Adrenal gland (tissue), 7 donors: Measurements from ENCODE around the gene TMEM179.

- PRO-cap, 3 experiments: no peak in any of the 3 experiments
- RAMPAGE, long total RNA, 4 experiments: no peak in any of the 4 experiments
- RRBS: no CpG with 5 or more reads among the region's 12 CpGs
Measured at GRCh38 chr14:103745413-103746003, 29.9 kb downstream of the ZFYVE21 start.

GRCh38 chr14:103848231-103849252 is 1.2 kb upstream of the PPP1R13B start:
- PRO-cap, 3 experiments: peak in 2 of 3 experiments; most common plus-strand start chr14:103848707 (in 1); most common minus-strand start chr14:103848528 (in 1)
- RAMPAGE, long total RNA, 4 experiments: start-site peak on the minus strand in 2 of 4 experiments, at chr14:103848380-103848669 at its widest, 15 to 68 reads per replicate
- RRBS: 6% methylated on average over 11 of the region's 50 CpGs

GRCh38 chr14:103854652-103856021 is 7.8 kb upstream of the PPP1R13B start:
- PRO-cap, 3 experiments: no peak in any of the 3 experiments
- RAMPAGE, long total RNA, 4 experiments: no peak in any of the 4 experiments
- RRBS: no CpG with 5 or more reads among the region's 24 CpGs

- PRO-cap, 3 experiments: no peak in any of the 3 experiments
- RAMPAGE, long total RNA, 4 experiments: no peak in any of the 4 experiments
- RRBS: 62% methylated on average over 7 of the region's 25 CpGs
Measured at GRCh38 chr14:104091150-104091910, 5.8 kb downstream of the ASPG start.

DNA sequence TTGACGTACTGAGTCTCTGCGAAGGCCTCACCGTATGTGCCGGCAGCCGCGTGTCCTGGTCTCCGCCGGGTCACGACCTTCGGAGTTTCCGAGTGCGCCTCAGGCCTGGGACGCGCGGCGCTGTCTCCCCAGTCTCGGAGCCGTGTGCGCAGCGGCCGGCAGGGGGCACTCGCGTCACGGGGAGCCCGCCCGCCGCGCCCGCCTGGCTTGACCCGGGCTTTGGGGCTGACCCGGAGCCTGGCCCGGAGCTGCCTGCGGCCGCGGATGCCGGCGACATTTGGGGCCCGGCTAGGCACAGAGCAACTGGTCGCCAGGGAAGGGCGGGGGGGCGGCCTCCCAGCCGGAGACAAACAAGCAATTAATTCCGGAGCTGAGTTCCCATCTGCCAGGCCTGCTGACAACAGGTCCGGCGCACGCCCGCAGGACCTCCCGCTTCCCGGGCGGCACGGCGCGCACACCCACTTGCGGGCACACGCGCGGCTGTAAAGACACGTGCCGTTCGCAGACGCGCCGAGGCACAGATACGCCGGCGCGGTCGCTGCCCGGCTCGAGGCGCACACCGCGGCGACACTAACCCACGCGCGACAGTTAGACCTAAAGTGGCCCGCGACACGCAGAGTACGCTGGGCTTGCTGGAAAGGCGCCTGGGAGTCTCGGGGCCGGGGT is 755 bp upstream of the KIF26A start:
- PRO-cap, 3 experiments: peak in 2 of 3 experiments; most common plus-strand start position 276 of the sequence (in 1); most common minus-strand start position 148 of the sequence (in 1)
- RAMPAGE, long total RNA, 4 experiments: no peak in any of the 4 experiments
- RRBS: 3% methylated on average over 39 of the region's 84 CpGs

GRCh38 chr14:104223836-104224269 is 85.5 kb downstream of the KIF26A start:
- PRO-cap, 3 experiments: peak in 2 of 3 experiments; most common plus-strand start chr14:104223934 (in 1); most common minus-strand start chr14:104223940 (in 2)
- RAMPAGE, long total RNA, 4 experiments: no peak in any of the 4 experiments
- RRBS: 56% methylated on average over 3 of the region's 17 CpGs

DNA sequence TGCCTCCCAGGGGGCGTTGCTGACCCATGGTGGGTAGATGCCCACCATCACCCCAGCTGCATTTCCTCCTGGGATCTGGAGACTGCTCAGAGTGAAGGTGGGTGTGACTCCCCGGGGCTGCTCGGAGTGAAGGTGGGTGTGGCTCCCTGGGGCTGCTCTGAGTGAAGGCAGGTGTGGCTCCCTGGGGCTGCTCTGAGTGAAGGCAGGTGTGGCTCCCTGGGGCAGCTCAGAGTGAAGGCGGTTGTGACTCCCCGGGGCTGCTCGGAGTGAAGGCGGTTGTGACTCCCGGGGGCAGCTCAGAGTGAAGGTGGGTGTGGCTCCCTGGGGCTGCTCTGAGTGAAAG is 86.7 kb downstream of the KIF26A start:
- PRO-cap, 3 experiments: peak in 1 of 3 experiments; most common minus-strand start position 77 of the sequence (in 1)
- RAMPAGE, long total RNA, 4 experiments: no peak in any of the 4 experiments
- RRBS: no CpG with 5 or more reads among the region's 8 CpGs

DNA sequence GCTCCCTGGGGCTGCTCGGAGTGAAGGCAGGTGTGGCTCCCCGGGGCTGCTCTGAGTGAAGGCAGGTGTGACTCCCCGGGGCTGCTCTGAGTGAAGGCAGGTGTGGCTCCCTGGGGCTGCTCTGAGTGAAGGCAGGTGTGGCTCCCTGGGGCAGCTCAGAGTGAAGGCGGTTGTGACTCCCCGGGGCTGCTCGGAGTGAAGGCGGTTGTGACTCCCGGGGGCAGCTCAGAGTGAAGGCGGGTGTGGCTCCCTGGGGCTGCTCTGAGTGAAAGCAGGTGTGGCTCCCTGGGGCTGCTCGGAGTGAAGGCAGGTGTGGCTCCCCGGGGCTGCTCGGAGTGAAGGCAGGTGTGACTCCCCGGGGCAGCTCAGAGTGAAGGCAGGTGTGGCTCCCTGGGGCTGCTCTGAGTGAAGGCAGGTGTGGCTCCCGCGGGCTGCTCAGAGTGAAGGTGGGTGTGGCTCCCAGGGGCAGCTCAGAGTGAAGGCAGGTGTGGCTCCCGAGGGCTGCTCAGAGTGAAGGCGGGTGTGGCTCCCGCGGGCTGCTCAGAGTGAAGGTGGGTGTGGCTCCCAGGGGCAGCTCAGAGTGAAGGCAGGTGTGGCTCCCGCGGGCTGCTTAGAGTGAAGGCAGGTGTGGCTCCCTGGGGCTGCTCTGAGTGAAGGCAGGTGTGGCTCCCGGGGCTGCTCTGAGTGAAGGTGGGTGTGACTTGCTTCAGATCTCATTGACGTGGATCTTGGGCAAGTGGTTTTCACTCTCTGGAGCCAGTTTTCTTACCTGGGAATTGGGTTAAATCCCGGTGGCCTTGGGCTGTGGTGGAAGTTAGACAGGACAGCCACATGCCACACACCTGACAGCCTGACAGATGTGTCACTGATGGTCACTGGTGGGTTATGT is 87.3 kb downstream of the KIF26A start:
- PRO-cap, 3 experiments: no peak in any of the 3 experiments
- RAMPAGE, long total RNA, 4 experiments: no peak in any of the 4 experiments
- RRBS: 15% methylated on average over 1 of the region's 24 CpGs

DNA sequence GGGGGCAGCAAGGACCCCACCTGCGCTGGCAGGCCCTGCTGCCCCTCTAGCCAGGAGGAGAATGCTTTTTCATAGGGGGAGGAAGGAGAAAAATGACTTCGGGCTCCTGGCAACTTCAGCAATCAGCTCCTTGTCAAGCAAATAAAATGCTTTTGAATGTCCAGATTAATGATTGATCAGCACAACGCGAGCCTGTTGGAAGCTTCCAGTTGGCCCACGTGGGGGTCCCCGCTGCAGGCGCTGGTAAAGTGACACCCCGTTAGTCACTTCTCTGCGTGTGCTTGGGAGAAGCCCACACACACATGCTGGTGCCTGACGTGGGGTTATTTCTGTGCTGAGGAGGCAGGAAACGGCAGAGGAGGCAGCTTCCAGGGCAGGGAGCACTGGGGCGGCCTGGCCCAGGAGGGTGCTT is 101.4 kb downstream of the KIF26A start:
- PRO-cap, 3 experiments: no peak in any of the 3 experiments
- RAMPAGE, long total RNA, 4 experiments: no peak in any of the 4 experiments
- RRBS: no CpG with 5 or more reads among the region's 12 CpGs

DNA sequence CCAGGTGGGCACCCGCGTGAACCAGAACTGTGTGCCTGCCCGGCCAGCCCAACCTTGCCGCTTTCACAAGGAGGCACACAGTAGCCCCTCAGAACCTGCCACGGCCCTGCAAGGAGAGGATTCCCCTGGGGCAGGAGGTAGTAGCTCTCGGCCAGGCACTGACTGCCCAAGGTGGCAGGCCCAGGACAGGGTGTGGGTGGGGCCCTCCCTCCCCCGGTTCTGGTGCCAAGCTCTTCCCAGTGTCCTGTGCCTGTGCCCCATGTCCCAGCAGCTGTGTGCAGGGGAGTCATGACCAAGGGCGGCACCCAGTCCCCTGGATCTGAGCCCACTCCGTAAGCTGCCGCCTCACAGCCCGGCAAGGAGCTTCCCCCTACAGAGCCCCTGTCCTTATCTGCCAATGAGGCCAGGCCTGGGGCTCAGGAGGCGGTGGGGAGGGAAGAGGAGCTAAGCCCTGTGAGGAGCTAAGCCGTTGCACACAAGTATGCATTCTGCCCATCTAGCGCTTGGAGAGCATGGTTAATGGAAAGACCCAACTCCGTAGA is 5.7 kb upstream of the C14orf180 start:
- PRO-cap, 3 experiments: no peak in any of the 3 experiments
- RAMPAGE, long total RNA, 4 experiments: no peak in any of the 4 experiments
- RRBS: 98% methylated on average over 3 of the region's 15 CpGs

GRCh38 chr14:104603871-104605151 is at the start of gene TMEM179:
TSS of gene TMEM179 (minus strand) at chr14:104604772.
- PRO-cap, 3 experiments: no peak in any of the 3 experiments
- RAMPAGE, long total RNA, 4 experiments: start-site peak on the minus strand in 1 of 4 experiments, at chr14:104604745-104604775 at its widest, 42 reads per replicate
- RRBS: 9% methylated on average over 46 of the region's 114 CpGs

- PRO-cap, 3 experiments: no peak in any of the 3 experiments
- RAMPAGE, long total RNA, 4 experiments: no peak in any of the 4 experiments
- RRBS: 84% methylated on average over 4 of the region's 15 CpGs
Measured at GRCh38 chr14:104660564-104661024, 28.8 kb upstream of the INF2 start.

- PRO-cap, 3 experiments: peak in 1 of 3 experiments; most common minus-strand start chr14:104690528 (in 1)
- RAMPAGE, long total RNA, 4 experiments: no peak in any of the 4 experiments
- RRBS: 11% methylated on average over 4 of the region's 16 CpGs
Measured at GRCh38 chr14:104690253-104691021, 1.0 kb downstream of the INF2 start.

DNA sequence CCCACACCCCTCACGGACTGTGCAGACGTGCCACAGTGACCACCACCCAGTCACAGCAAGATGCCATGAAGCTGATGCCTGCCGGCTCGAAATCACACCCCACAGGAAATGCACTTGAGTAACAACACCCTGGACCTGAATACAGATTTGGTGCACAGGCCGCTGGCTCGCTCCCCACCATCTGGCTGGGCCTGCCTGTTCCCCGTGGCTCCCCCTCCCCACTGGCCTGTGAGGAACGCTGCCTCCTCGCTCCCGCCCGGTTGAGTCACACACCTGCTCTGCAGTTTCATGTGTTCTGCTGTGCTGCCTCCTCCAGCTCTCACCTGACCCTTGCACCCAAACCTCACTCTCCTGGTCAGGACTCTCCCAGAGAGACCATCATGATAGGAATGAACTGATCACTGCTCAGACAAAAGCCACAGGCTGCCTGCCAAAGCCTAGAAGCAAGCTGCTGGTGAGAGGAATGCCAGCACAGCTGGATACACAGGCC is 3.9 kb upstream of the SIVA1 start:
- PRO-cap, 3 experiments: no peak in any of the 3 experiments
- RAMPAGE, long total RNA, 4 experiments: no peak in any of the 4 experiments
- RRBS: no CpG with 5 or more reads among the region's 11 CpGs

DNA sequence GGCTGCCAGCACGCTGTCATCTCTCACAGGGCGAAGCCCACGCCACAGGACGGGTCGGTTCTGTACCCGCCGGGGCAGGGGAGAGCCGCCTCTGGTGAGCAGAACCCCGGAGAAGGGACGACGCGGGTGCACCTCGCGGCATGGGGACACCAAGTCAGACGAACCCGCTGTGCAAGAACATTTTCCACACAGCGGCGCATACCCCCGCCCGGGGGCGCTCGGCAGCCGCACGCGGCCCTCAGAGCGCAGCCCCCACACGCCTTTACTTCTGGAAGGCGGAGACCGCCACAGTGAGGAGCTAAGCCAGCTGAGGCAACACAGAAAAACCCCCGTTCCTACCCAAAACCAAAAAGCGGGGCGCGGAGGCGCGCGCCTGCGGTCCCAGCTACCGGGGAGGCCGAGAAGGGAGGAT is 942 bp upstream of the SIVA1 start:
- PRO-cap, 3 experiments: no peak in any of the 3 experiments
- RAMPAGE, long total RNA, 4 experiments: no peak in any of the 4 experiments
- RRBS: 60% methylated on average over 10 of the region's 39 CpGs

- PRO-cap, 3 experiments: no peak in any of the 3 experiments
- RAMPAGE, long total RNA, 4 experiments: no peak in any of the 4 experiments
- RRBS: no CpG with 5 or more reads among the region's 13 CpGs
Measured at GRCh38 chr14:104775102-104775519, 20.4 kb downstream of the AKT1 start.

DNA sequence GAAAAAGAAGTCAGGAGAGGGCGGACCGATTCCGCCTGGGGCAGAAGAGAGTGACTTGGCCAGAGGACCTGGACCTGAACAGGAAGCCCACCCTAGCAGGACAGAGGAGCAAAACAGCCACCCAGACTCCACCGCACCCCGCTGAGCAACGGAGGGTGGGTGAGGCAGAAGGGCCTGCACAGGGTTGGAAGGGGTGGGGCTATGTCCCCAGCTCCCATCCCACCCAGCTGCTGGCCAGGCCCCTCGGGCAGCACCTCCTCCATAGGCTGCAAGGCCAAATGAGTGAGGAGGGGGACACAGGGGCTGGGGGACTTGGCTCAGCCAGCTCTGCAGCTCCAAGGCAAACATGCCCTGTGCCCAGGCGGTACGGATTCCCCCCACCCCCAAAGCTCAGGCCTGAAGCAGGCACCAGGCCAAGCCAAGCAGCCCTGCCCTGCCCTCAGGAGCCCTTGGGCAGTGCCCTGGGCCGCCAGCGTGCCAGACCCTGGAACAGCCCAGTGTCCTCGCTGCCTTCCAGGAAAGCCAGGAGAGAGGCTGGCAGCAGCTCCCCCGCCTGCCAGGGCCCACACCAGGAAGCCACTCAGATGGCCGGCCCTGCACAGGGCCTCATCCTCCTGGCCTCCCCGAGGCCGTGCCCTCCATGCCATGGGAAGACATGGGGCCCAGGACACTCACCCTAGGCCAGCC is 3.6 kb downstream of the AKT1 start:
- PRO-cap, 3 experiments: peak in 2 of 3 experiments; most common plus-strand start position 516 of the sequence (in 1); most common minus-strand start position 337 of the sequence (in 1)
- RAMPAGE, long total RNA, 4 experiments: no peak in any of the 4 experiments
- RRBS: no CpG with 5 or more reads among the region's 16 CpGs

DNA sequence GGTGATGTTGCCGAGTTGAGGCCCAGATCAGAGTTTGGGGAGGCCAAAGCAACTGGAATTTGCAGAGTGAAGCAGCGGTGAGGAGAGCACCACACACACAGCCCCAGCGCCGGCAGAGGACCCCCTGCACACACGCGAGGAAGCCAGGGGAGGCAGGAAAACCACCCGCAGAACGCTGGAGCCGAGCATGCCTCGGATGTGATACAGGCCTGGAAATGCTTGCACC is 25.7 kb upstream of the PLD4 start:
- PRO-cap, 3 experiments: no peak in any of the 3 experiments
- RAMPAGE, long total RNA, 4 experiments: no peak in any of the 4 experiments
- RRBS: no CpG with 5 or more reads among the region's 10 CpGs

GRCh38 chr14:104972937-104974049 is 4.9 kb downstream of the AHNAK2 start:
- PRO-cap, 3 experiments: no peak in any of the 3 experiments
- RAMPAGE, long total RNA, 4 experiments: no peak in any of the 4 experiments
- RRBS: 54% methylated on average over 10 of the region's 36 CpGs

GRCh38 chr14:105025895-105026533 is 5.1 kb upstream of the CDCA4 start:
- PRO-cap, 3 experiments: no peak in any of the 3 experiments
- RAMPAGE, long total RNA, 4 experiments: no peak in any of the 4 experiments
- RRBS: no CpG with 5 or more reads among the region's 10 CpGs